Skeletal muscle tissue (tissue), 7 donors: Measurements from ENCODE around the gene NBEAL2.

- PRO-cap, 3 experiments, result peak in 1 of 3 experiments; most common plus-strand start chr3:46560087 (in 1)
- RAMPAGE, long total RNA, result no peak
Observed at GRCh38 chr3:46559966-46560315, 6.2 kb downstream of the LRRC2 start.

DNA sequence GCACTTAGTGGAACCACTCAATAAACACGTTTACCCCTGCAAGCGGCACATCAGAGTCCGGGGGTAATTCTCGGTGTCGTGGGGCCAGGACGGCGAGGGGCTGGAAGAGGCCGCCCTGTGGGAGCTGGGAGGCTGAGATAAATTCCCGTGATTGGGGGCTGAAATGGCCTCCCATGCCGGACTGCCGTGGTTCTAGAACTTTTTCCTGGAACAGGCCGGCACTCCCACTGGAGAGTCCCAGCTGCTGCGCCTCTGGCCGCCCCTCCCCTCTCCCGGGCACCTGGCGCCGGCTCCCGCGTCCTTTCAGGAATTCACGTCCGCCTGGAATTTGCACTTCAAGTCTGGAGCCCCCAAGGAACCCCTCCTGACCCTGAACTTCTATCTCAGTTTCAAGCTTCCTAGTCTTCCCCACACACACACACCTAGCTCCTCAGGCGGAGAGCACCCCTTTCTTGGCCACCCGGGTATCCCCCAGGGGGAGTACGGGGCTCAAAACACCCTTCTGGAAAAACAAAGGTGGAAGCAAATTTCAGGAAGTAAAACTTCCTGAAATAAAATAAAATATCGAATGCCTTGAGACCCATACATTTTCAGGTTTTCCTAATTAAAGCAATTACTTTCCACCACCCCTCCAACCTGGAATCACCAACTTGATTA is 600 bp upstream of the TDGF1 start:
- PRO-cap, 3 experiments, result no peak in any of the 3 experiments
- RAMPAGE, long total RNA, result no peak
- RRBS, 2 experiments, result 34 to 37% methylated on average over 13 of the region's 25 CpGs

- PRO-cap, 3 experiments, result no peak in any of the 3 experiments
- RAMPAGE, long total RNA, result no peak
- RRBS, 2 experiments, result no CpG with 5 or more reads among the region's 8 CpGs
Observed at GRCh38 chr3:46663740-46664447, 29.6 kb downstream of the ALS2CL start.

GRCh38 chr3:46868237-46868840 is 5.1 kb upstream of the MYL3 start:
- PRO-cap, 3 experiments, result no peak in any of the 3 experiments
- RAMPAGE, long total RNA, result no peak
- RRBS, 2 experiments, result no CpG with 5 or more reads among the region's 8 CpGs

DNA sequence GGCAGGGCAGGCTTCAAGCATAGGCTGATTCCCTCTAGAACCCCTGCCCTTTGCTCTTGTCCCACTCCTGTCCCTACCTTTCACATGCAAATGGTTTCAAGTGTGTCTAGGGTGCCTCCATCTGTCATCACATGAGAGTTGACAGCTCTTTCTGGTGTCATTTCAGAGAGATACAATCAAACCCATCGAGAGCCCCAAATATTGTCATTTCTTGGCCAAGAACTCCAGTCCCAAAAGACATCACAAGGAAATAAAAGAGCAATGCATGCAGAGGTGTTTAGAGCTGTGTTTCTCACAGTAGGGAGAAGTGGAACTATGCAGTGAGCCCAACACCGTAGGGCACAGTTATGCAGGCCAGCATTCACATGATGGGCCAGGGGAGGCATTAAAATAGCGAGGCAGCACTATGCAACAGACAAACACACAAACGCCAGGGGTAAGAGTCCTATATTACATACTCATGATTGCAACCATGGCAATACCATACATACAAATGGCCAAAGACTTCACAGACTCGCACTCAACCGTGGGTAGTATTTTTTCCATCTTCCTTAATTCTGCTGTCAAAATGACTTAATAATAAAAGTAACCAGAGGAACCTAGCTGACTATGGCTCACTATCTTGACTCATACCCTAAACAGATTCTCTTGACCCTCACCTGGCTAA is 23.5 kb downstream of the CCDC12 start:
- PRO-cap, 3 experiments, result no peak in any of the 3 experiments
- RAMPAGE, long total RNA, result no peak
- RRBS, 2 experiments, result no CpG with 5 or more reads among the region's 6 CpGs

GRCh38 chr3:46979336-46980422 is at the start of gene NBEAL2:
Gene NBEAL2 (plus strand): TSS chr3:46979666.
- PRO-cap, 3 experiments, result peak in 3 of 3 experiments; most common plus-strand start chr3:46979666 (in 3); most common minus-strand start chr3:46979564 (in 1)
- RAMPAGE, long total RNA, result no peak
- RRBS, 2 experiments, result 2 to 4% methylated on average over 26 to 32 of the region's 102 CpGs

- PRO-cap, 3 experiments, result no peak in any of the 3 experiments
- RAMPAGE, long total RNA, result no peak
- RRBS, 2 experiments, result no CpG with 5 or more reads among the region's 8 CpGs
Observed at GRCh38 chr3:46981459-46982522, 2.3 kb downstream of the NBEAL2 start.

GRCh38 chr3:47018778-47019558 is 39.5 kb downstream of the NBEAL2 start:
- PRO-cap, 3 experiments, result no peak in any of the 3 experiments
- RAMPAGE, long total RNA, result no peak
- RRBS, 2 experiments, result no CpG with 5 or more reads among the region's 3 CpGs

GRCh38 chr3:47165007-47165335 is 1.1 kb upstream of the SETD2 start:
- PRO-cap, 3 experiments, result no peak in any of the 3 experiments
- RAMPAGE, long total RNA, result no peak
- RRBS, 2 experiments, result no CpG with 5 or more reads among the region's 13 CpGs

GRCh38 chr3:47188057-47188256 is 24.0 kb upstream of the SETD2 start:
- PRO-cap, 3 experiments, result no peak in any of the 3 experiments
- RAMPAGE, long total RNA, result no peak
- RRBS, 2 experiments, result no CpG with 5 or more reads among the region's 4 CpGs

GRCh38 chr3:47422030-47422364 is 41.2 kb downstream of the PTPN23 start:
- PRO-cap, 3 experiments, result no peak in any of the 3 experiments
- RAMPAGE, long total RNA, result no peak
- RRBS, 2 experiments, result no CpG with 5 or more reads among the region's 2 CpGs

- PRO-cap, 3 experiments, result no peak in any of the 3 experiments
- RAMPAGE, long total RNA, result no peak
- RRBS, 2 experiments, result 41 to 55% methylated on average over 8 to 9 of the region's 21 CpGs
Observed at GRCh38 chr3:47536010-47536951, 22.8 kb upstream of the ELP6 start.

- PRO-cap, 3 experiments, result no peak in any of the 3 experiments
- RAMPAGE, long total RNA, result no peak
- RRBS, 2 experiments, result no CpG with 5 or more reads among the region's 16 CpGs
Observed at GRCh38 chr3:47850369-47851261, 47.7 kb downstream of the DHX30 start.

- PRO-cap, 3 experiments, result no peak in any of the 3 experiments
- RAMPAGE, long total RNA, result no peak
- RRBS, 2 experiments, result no CpG with 5 or more reads among the region's 8 CpGs
Observed at GRCh38 chr3:48223698-48223968, 338 bp downstream of the CAMP start.

DNA sequence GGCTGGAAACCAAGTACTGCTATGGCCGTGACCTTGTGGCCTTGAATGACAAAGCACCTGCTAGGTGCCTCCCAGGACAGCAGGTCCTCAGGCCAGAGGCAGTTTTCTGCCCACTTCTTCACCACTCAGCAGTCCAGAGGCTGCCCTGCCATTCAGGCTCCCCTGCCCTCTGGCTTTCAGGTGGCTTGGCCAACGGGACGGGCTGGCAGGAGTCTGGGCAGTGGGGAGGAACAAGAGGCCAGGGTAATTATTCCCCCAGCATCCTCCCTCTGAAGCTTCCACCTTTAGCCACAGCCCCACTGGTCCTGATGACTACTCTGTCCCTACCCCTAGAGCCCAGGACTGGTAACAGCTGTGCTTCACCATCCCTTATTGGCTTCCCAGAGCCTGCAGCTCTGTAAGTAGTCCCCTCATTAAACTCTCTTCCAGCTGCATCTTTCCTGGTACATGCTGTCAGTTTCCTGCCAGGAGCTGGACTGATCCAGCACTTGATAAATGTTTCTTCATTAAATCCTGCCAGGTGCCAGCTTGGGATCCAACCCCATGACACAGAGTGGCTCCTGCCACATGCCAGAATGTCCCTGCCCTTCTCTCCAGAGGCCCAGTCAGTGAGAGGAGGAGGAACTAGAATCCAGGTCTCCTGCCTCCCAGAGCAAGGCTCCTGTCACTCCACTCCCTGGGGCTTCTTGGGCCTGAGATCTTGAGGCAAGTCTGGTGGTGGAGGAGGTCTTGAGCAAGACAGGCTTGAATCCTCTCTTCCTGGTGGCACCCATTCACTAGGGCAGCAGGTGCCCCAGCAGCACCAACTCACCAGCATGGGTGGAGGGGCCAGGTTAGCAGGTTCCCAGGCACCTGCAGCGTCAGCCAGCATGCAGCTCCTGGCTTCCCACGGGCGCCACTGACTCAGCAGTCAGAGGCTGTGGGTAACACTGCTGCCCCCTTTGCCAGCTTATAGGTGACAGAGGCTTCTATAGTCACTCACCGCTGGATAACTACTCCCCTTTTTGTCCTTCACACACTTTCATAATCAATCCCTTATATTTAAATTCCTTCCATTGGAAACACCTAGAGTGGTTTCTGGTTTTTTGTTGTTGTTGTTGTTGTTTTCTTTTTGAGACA is 27.5 kb downstream of the FBXW12 start:
- PRO-cap, 3 experiments, result no peak in any of the 3 experiments
- RAMPAGE, long total RNA, result no peak
- RRBS, 2 experiments, result no CpG with 5 or more reads among the region's 7 CpGs

DNA sequence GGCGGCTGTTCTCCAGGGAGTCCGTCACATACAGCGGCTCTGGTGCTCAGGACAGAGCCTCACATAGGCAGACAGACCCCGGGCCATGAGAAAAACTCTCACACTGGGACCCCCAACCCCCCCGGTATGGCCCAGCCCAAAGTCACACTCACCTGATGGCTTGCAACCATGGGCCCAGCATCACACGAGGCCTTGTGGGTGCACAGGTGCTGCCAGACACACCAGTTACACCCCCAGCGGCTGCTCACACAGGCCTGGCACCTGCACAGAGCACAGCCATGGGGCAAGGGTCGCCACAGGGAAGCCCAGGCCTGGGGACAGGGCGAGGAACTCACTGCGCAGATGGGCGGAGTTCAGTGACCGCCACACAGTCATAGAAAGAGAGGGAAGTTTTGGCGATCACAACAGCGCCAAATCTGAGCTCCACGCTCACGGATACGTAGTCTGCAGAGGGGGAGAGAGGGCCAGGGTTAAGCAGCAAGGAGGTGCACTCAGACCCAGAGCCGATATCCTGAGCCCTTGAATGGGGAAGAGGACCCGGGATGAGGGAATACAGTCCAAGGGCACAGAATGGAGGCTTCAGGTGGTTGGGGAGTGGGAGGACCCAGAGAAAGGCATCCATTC is 9.3 kb downstream of the PLXNB1 start:
- PRO-cap, 3 experiments, result no peak in any of the 3 experiments
- RAMPAGE, long total RNA, result no peak
- RRBS, 2 experiments, result no CpG with 5 or more reads among the region's 19 CpGs

DNA sequence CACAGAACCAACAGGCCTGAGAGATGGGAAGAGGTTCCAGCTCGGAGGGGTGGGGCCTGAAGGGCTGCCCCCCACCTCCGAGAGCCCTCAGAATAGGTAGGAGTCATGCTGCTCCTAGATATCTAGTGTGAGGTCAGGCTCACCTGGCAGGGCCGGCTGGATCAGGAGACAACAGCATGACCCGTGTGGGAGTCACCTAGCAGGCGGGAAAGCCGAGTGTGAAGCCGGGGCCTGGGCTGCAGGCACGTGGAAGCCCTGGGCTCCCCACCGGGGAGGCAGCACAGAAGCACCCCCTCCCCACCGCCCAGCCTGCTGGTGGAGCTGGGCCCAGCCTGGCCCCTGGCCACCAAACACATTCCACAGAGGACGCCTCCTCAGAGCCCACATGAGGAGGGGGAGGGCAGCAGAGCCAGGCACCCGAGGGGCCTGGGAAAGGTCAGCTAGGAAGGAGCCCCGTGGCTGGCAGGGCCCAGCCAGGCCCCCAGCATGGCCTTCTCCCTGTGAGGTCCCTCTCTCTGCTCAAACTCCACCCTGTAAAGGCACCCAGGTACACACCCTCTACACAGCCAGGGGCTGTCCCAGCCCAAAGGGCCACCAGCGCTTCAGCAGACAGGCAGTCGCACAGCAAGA is 4.6 kb downstream of the PLXNB1 start:
- PRO-cap, 3 experiments, result no peak in any of the 3 experiments
- RAMPAGE, long total RNA, result no peak
- RRBS, 2 experiments, result 45% methylated on average over 7 of the region's 15 CpGs

DNA sequence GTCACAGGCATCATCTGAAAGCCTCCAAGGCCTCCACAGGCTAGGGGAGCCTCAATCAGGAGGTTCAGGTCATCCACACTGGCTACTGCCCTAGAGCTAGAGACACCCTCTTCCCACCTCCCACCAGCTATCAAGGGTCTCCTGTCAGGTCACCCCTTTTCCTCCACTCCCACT is 588 bp upstream of the PLXNB1 start:
- PRO-cap, 3 experiments, result no peak in any of the 3 experiments
- RAMPAGE, long total RNA, result no peak

DNA sequence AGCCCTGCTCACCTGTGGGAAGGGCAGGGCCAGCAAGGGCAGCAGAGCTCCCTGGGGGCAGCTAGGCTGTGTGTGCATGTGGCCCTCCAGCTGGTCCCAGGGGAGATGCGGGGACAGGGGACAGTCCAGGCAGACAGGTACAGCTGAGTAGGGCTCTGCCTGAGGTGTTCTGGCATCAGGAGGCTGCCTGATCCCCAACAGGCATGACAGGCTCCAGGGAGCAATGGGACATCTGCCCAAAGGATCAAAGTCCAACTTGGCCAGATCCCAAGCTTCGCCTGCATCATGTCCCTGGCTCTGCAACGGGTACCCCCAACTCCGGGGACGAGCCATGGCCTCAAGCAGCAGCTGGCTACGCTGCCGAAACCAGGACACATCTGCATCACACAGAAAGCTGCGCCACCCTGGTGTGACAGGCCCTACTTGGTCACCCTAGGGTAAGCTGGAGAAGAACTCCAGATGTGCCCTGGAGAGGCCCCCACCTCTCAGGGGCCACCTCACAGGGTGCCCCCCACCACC is 2.3 kb downstream of the TREX1 start:
- PRO-cap, 3 experiments, result no peak in any of the 3 experiments
- RAMPAGE, long total RNA, result no peak
- RRBS, 2 experiments, result no CpG with 5 or more reads among the region's 8 CpGs

DNA sequence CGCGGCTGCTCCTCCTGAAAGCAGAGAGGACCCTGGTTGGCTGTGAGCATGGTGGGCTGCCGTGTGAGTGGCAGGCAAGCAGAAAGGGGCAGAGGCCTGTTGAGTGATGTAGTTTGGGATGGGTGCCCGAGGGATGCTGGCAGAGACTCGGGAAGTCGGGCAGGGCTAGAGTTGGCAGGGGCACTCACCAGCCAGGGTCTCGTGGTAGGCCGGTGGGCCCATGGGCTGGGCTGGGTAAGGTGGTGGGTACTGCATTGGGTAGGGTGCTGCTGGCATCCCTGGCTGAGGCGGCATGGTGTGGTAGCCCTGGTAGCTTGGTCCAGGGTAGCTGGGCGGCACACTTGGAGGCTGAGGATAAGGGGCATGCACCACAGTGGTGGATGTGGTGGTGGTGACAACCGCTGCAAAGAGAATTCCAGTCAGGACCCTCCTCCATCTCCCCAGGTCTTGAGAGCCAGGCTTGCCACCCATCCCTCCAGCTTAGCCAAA is 3.2 kb downstream of the TREX1 start:
- PRO-cap, 3 experiments, result no peak in any of the 3 experiments
- RAMPAGE, long total RNA, result no peak
- RRBS, 2 experiments, result no CpG with 5 or more reads among the region's 11 CpGs